Sciatic nerve (tissue), 1 donor: Measurements from ENCODE around the gene CORT.

DNA sequence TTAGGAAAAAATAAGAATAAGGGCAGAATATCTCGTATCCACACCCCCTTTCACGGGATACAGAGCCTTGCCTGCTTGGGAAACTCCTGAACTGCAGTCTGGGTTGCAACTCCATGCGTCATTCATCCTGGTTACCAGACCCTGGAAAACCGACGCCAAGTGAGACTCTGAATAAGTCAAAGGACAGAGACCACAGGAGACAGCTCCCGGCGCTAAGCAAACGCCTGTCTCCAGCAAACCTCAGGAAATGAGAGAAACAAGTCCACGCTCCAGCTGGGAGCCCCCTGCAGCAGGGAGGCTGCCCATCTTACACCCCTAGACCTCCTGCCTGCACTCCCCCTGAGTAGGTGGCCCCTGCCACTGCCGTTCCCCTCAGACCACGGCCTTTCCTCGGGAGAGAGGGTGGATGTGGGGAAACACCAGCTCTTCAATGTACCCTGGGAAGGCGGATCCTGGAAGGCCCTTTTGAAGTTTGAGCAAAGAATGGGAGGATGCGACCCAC lies 37.5 kb upstream of the GPR157 start:
- PRO-cap: no peak

DNA sequence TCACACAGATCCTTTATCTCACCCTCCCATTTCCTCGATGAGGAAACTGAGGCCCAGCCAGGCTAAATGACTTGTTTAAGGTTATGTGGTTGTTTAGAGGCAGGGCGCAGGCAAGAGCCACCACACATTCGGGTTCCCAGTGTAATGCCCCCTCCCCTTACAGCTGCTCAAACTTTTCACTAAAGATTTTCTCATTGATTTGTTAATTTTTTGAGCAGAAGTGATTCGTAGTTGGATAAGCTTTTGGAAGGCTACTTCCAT lies 5.8 kb downstream of the H6PD start:
- PRO-cap: no peak

- PRO-cap: bidirectional peak, plus-strand start at chr1:9242100, minus-strand start at chr1:9241907
Measured at GRCh38 chr1:9241776-9242364, 7.3 kb downstream of the H6PD start.

DNA sequence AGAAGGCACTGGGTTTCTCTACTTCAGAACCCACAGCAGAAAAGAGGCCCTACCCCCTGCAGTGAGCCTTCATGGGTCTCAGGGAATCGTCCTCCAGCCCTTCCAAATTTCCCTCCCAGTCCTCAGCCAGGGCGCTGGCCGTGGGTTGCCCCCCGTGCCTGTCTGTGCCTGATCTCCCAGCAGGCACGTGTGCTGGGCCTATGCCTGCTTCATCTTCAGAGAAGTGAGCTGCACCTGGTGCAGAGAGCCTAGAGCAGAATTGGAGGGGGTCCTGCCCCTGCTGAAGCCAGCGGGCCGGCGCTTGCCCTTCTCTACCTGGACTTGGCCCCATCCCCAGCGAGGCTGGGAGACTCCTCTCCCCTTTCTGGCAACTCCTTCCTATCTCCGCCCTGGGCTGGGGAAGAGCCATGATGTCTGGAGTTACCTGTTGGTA lies 14.2 kb downstream of the H6PD start:
- PRO-cap: no peak

- PRO-cap: bidirectional peak, plus-strand start at chr1:9250737, minus-strand start at chr1:9250628
Measured at GRCh38 chr1:9250435-9251236, 16.1 kb downstream of the H6PD start.

- PRO-cap: no peak
Measured at GRCh38 chr1:9251320-9252217, 17.0 kb downstream of the H6PD start.

DNA sequence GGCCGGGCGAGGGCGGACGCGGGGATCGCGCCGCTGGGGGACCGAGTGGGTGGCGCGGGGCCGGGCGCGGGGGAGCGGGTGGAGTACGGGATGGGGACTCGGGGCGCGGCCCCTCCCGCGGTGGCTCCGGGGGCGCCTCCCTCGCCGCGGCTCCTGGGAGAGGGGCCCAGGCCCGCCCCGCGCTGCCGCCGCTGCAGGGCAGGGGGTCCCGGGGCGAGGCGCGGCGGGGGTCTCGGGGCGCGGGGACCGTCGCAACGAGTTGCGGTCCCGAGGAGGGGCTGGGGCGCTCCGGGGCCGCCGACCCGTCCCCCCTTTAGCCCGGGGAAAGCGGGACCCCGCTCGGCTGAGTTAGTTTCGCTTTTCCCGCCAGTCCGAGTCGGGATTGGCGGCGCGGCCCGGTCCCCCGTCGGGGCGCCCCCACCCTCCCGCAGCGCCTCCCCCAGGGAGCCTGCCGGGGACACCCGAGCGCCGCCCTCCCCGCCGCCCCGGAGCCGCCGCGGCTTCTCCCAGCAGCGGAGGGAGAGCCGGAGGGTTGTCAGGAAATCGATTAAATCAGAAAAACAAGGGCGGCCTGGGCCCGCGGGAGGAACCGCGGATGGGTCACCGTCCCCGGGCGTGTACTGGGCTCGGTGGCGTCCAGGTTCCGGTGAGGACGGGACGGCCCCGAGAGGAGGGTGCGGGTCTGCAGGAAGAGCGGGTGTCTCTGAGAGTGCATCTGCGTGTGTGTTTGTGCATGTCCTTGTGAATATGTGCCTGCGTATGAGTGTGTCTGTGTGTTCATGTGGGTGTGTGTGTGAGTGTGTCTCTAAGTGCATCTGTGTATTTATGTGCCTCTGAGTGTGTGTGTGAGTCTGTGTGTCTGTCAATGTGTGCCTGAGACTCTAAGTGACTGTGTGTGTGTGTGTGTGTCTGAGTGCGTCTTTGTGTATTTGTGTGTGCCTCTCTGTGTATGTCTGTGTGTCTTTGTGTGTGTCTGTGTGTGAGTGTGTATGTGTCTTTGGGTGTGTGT lies 749 bp downstream of the SPSB1 start:
- PRO-cap: bidirectional peak, plus-strand start at position 488 of the sequence, minus-strand start at position 506 of the sequence; bidirectional peak, plus-strand start at position 666 of the sequence, minus-strand start at position 622 of the sequence

DNA sequence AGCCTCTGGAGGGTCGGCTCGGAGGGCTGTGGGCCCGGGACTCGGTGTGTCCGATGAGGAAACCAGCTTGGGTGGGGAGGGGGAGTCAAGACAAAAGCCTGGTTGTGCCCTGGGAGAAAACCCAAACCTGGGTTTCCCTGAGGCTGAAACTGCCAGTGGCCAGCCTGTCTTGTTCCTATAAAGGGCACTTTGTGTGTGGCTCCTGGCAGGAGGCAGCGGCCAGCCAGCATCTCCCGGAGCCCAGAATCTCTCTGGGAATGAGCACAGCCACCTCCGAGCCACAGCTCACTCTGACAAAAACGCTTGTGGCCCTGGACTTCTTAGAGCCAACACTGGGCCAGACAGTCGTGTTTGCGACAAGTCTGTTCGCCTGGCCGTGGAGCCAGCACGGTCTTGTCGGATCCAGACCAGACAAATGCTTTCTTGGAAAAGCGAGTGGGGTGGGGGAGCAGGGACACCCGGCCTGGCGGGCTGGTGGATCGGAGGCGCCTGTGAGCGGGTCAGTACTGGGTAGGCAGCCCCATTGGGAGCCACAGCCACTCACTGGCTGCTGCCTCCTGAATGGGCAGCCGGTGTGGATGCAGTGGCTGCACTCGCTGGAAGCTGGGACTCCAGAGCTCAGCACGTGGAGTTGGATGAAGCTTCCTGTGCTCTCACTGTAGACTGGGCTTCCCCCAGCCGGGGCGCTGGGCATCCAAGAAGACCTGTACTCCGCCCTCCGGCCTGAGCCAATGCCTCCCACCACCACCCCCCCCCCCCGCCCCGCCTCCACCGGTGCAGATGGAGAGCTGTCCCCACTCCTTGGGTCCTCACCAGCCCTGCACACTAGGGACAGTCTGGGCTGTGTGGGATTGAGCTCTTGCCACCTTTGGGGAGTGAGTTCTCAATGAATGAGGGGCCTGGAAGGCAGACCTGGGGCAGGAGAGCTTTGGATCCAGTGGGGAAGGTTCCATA lies 32.1 kb downstream of the SPSB1 start:
- PRO-cap: no peak

- PRO-cap: no peak
Measured at GRCh38 chr1:9351201-9351852, 58.6 kb downstream of the SPSB1 start.

- PRO-cap: no peak
Measured at GRCh38 chr1:9443979-9444442, 95.3 kb upstream of the SLC25A33 start.

DNA sequence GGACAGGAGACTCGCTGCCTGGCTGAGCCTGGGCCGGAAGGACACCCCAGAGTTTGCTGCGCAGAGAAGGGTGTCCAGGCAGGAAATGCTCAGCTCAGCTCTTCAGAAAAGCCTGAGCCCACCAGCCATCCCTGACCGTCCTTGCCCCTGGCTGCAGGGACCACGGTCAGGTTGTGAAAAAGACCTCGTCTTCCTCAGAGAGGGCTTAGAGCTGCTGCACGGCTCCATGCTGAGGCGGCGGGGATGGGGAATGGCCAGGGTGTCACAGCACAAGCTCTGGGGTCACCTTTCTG lies 26.3 kb downstream of the TMEM201 start:
- PRO-cap: no peak

DNA sequence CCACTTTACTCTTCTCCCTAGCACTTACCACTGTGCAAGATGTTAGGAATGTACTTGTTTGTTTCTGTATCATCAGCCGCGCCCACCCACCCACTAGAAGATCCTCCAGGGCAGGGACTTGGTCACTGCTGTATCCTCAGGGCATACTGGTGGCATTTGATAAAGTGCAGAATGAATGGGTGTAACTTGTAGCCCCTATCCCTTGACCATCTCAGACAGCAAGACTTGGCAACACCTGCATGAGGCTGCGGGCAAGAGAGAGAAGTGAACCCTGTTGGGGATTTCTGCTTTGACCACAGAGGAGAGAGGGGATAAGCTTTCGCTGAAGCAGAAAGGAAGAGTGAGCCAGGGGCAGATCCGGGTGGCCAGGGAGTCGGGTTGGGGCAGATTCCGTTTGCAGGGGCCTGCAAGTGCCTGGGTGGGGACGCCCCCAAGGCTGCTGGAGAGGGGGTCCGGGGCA lies 25.5 kb upstream of the PIK3CD start:
- PRO-cap: no peak

- PRO-cap: bidirectional peak, plus-strand start at chr1:9893476, minus-strand start at chr1:9893334
Measured at GRCh38 chr1:9892354-9893642, 17.3 kb downstream of the CTNNBIP1 start.

- PRO-cap: no peak
Measured at GRCh38 chr1:10071912-10072470, 39.2 kb downstream of the UBE4B start.

- PRO-cap: no peak
Measured at GRCh38 chr1:10278721-10279333, 68.5 kb downstream of the KIF1B start.

DNA sequence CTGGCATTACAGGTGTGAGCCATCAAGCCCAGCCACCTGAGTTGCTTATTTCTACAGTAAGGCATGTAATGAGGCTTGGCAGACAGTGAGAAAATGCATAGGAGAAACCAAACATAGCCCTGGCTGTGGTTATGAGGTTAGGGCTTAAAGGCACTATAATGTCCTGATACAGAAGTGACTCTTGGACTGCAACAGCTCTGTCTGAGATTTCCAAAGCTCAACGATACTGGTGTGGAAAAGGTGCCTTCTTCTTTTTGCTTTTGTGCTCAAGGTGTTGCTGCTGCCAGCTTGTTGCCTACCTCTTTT lies 70.1 kb downstream of the KIF1B start:
- PRO-cap: no peak

GRCh38 chr1:10295359-10296158 lies 85.2 kb downstream of the KIF1B start:
- PRO-cap: no peak

- PRO-cap: no peak
Measured at GRCh38 chr1:10303205-10304166, 93.1 kb downstream of the KIF1B start.

- PRO-cap: no peak
Measured at GRCh38 chr1:10378461-10379652, 20.0 kb upstream of the PGD start.

DNA sequence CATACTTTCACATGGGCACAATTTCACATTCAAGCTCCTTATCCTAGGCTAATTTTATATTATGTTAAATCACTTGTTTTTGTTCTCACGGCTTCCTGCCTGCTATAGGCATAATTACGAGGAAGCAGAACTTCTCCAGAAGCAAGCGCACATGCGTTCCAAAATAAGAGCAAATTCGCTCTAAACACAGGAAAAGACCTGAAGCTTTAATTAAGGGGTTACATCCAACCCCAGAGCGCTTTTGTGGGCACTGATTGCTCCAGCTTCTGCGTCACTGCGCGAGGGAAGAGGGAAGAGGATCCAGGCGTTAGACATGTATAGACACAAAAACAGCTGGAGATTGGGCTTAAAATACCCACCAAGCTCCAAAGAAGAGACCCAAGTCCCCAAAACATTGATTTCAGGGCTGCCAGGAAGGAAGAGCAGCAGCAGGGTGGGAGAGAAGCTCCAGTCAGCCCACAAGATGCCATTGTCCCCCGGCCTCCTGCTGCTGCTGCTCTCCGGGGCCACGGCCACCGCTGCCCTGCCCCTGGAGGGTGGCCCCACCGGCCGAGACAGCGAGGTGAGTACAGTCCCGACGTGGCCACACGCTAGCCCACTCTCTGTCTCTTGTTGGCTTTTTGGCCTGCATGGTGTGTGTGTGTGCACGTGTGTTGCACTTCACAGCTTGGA lies at the start of gene CORT:
Gene CORT (plus strand): TSS at position 271 of the 672 bp plus-strand sequence.
- PRO-cap: no peak